ENCODE data around the genes ENSG00000226690, ARL4A and AGR2.

GRCh38 chr7:7687746-7688354 is 30.6 kb downstream of the RPA3 start:
- PRO-cap, 2 experiments = peak in 2 of 2 experiments; most common plus-strand start chr7:7688050 (in 1)

DNA sequence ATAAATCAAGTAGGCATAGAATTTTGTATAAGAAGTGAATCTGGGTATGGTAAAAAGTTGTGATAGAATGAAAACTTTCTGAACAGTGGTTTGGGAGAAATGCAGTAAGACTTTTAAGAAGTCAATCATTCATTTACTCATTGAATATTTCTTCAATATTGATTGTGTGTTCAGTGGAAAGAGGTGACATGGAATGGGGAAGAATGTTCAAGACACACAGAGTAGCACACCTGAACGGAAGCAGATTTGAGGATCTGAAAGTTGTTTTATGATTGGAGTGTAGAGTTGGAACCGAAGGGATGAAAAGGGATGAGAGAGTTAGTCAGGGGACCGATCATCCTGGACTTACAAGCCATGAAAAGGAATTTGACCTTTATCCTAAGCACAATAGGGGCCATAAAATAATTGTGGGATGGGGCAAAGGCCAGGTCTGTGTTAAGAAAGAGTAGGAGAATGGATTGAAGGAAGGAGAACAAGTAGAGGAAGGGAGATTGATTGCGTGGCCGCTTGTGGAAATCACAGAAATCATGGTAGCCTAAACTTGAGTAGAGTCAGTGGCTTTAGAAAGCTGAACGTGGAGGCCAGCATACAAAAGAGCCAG is 66.8 kb upstream of the RPA3 start:
- PRO-cap, 2 experiments = no peak in any of the 2 experiments

GRCh38 chr7:8014934-8015570 is 46.5 kb downstream of the GLCCI1 start:
- PRO-cap, 2 experiments = no peak in any of the 2 experiments

DNA sequence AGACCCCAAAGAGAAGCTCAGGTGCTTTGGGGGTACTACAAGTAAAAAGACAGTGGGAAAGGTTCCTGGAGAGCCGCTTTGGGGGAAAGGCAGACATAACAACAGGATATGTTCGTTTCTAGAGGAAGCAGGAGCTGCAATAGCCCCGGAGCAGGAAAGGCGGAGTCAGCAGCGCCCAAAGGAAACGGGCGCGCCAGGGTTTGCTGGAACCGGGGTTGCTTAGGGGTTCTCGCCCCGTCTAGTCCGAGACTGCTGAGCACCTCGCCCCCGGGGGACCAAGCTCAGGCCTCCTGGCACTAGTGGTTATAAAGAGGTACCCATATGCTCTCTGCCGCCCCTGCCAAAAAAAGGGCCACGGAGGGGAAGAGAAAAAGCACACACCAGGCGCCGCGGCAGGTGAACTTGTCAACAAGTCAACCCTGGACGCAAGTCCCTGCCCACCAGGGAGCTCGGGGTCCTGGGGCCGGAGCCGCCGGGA is 672 bp downstream of the ICA1 start:
- PRO-cap, 2 experiments = peak in 2 of 2 experiments; most common plus-strand start position 183 of the sequence (in 1); most common minus-strand start position 103 of the sequence (in 2)

DNA sequence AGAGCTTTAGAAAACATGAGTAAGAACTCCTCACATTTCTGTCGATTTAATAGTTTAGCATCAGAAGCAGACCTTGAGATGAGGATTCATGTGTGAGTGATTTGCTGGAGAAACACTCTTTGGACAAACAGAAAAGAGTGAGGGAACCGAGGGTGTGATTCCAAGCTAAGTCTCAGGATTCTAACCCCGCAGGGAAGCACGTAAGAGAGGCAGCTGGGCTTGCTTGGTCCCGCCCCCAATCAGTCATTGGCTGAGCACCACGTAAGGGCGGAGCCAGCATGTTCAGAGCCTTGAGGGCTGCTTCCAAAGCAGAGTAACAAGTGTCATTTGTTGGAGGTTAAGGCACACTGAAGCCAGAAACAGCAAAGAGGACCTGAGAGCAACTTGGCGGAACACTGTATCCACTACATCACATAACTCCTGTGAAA is 43.6 kb upstream of the NXPH1 start:
- PRO-cap, 2 experiments = no peak in any of the 2 experiments

- PRO-cap, 2 experiments = no peak in any of the 2 experiments
Observed at GRCh38 chr7:8635738-8636072, 202.3 kb downstream of the NXPH1 start.

DNA sequence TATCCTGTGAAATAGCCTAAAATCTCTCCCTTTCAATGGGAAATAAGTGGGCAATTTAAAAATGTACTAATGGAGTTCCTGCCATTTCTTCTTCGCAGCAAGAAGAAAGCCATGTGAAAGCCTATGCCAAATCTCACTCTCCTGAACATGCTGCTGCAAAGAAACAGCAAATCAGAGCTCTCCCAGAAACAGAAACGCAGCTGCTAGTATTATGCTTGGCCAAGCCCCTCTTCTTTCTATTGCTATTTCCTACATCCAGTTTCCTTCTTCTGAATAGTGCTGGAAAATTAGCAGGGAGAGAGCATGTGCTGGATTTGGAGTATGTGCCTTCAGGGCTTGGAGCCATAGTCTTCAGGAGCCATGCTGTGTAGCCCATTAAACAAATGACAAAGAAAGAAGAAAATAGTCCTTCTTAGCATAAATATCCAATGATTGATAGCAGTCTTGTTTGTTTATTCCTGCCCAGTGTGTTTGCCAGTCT is 818.3 kb downstream of the NDUFA4 start:
- PRO-cap, 2 experiments = no peak in any of the 2 experiments

- PRO-cap, 2 experiments = peak in 2 of 2 experiments; most common plus-strand start chr7:10940554 (in 1)
Observed at GRCh38 chr7:10940380-10940938, 506 bp upstream of the NDUFA4 start.

DNA sequence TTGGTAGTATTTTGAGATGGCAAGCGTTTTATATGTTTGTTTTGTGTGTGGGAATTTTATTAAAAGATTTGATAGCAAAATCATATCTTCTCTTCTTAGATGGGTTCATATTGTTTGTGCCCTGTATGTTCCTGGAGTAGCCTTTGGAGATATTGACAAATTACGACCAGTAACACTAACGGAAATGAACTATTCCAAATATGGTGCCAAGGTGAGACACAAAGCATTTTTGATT is 49.0 kb downstream of the PHF14 start:
- PRO-cap, 2 experiments = no peak in any of the 2 experiments

DNA sequence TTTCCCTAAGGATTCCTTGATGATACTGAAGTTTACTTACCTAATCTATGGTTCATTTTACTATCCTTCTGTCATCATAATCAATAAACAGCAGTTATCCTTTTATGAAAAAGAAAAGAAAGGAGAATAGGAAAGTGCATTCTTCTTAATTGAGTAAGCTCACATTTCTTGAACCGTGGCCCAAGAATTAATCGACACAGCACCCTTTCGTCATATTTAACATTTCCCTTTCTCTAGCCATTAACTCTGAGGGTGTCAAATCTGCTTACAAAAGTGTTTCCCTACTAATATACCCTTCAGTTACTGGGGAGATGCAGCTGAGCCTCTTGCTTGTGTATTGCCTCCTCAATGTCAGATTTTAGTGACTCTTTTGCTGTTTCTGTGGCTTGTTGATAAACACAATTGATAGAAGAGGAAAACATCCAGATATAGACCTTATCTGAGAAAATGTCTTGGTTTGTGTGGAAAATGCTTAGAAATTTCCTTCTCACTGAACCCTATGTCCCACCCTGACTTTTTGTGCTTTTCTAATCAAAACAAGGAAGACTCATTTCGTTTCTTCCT is 257.3 kb downstream of the PHF14 start:
- PRO-cap, 2 experiments = no peak in any of the 2 experiments

- PRO-cap, 2 experiments = no peak in any of the 2 experiments
Observed at GRCh38 chr7:12496750-12497519, 7.3 kb upstream of the ENSG00000226690 start.

GRCh38 chr7:12504386-12504585 is at the start of gene ENSG00000226690:
ENSG00000226690 (plus strand) TSS chr7:12504441.
- PRO-cap, 2 experiments = no peak in any of the 2 experiments

- PRO-cap, 2 experiments = peak in 2 of 2 experiments; most common plus-strand start chr7:12687633 (in 2)
Observed at GRCh38 chr7:12687530-12688285, at the start of gene ARL4A. ARL4A (plus strand) TSS chr7:12687633.

- PRO-cap, 2 experiments = no peak in any of the 2 experiments
Observed at GRCh38 chr7:13778980-13779297, 210.5 kb downstream of the ETV1 start.

- PRO-cap, 2 experiments = no peak in any of the 2 experiments
Observed at GRCh38 chr7:14154910-14155123, 165.4 kb upstream of the ETV1 start.

DNA sequence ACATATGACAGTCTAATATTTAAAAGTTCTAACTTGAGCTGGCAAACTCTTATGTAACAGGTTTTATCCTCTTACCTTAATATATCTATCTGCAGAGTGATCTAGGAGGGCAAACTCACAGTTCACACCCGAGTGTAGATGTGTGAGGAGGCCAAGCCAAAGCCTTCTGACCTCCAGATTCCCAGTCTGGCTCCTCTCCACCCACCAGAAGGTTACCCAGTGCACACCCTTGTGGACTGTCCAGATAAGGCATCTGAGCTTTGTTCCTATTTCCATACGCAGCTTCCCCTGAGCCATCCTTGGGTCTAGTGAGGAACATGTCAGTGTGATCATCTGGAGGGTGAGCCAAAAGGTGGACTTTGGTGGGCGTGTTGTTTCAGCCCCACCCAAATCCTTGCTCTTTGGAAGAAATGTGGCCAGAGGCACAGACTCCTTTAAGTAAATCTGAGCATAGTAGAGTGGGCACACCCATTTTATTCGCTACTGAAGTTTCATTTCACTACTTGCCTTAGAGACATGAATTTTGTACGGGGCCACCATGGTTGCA is 203.1 kb upstream of the MEOX2 start:
- PRO-cap, 2 experiments = no peak in any of the 2 experiments

- PRO-cap, 2 experiments = no peak in any of the 2 experiments
Observed at GRCh38 chr7:16129217-16129933, 292.0 kb downstream of the CRPPA start.

GRCh38 chr7:16420850-16421038 is 594 bp downstream of the CRPPA start:
- PRO-cap, 2 experiments = peak in 2 of 2 experiments; most common plus-strand start chr7:16420967 (in 2); most common minus-strand start chr7:16420978 (in 2)

GRCh38 chr7:16795670-16796340 is 9.0 kb downstream of the AGR2 start:
- PRO-cap, 2 experiments = no peak in any of the 2 experiments

GRCh38 chr7:16804571-16805448 is at the start of gene AGR2:
AGR2 (minus strand) TSS chr7:16804999.
- PRO-cap, 2 experiments = no peak in any of the 2 experiments